H1 (cell line): ENCODE measurements around a stretch of chr12.

- RRBS, result no CpG with 5 or more reads among the region's 43 CpGs
CAGE:
- cytosol, long polyA plus RNA, result no peak
- long polyA plus RNA, result no peak
- nucleus, long polyA plus RNA, result no peak
Observed at GRCh38 chr12:3304377-3305414, 186.3 kb upstream of the PRMT8 start.

GRCh38 chr12:3415885-3416117 lies 75.2 kb upstream of the PRMT8 start:
- RRBS, result 80% methylated on average over 1 of the region's 3 CpGs
CAGE:
- cytosol, long polyA plus RNA, result no peak
- long polyA plus RNA, result no peak
- nucleus, long polyA plus RNA, result no peak

DNA sequence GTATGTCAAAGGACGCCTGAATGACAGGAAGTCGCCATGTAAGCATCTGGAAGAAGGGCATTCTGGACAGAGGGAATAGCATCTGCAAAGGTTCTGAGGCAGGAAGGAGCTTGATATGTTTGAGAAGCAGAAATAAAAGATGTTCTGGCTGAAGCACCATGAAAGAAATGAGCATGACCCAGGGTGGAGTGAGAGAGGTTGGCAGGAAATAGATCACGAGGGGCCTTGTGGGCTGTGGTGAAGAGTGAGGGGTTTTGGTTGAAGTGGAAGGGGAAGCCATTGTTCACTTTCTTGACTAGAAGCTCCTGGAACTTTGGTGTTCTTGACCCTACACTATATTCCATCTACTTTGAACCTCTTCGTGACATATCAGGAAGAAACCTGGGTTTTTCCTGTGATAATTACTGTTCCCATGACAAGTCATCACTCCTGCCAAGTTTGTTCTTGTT lies 99.4 kb upstream of the PARP11 start:
- RRBS, result no CpG with 5 or more reads among the region's 4 CpGs
CAGE:
- cytosol, long polyA plus RNA, result no peak
- long polyA plus RNA, result no peak
- nucleus, long polyA plus RNA, result no peak

DNA sequence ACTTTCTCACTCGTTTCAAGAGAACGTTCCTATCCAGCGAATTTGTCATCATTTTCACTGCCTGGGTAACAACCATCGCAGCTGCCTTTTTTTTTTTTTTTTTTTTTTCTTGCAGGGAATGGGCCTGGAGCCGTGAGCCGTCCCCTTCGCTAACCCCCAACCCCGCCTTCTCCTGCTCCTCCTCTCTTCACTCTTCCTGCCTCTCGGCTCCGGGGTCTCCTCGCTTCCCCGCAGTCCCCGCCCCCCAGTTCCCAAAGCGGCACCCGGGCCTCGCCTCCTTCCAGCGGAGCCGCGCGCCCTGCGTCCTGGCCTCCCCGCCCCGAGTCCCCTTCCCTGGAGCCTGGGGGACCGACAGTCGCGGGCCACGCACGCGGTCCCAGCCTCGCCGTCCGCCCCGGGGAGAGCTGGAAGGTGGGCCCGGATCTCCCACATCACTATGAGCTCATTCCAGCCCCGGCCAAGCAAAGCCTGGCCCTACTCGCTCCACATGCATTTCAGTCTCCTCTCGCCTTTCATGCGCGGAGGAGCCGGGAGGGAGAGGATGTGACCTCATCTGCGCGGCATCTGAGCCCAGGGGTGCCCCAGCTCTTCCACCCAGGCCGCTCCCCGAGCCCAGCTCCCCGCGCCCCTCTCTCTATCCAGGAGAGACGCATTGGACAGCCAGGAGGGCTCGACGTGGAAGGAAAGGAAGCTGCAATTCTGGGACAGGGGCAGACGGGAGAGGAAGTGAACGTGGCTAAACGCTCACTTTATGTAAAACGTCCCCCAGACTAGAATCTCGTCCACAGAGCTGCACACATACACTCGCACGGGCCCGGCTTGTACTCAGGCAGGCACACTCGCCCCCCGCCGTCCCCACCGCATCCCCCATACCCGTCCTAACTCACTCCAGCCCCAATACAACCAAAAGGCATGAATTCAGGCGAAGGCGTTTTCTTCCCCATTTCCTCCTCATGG lies 108.8 kb upstream of the CCND2 start:
- RRBS, result 2% methylated on average over 12 of the region's 64 CpGs
CAGE:
- cytosol, long polyA plus RNA, result no peak
- long polyA plus RNA, result no peak
- nucleus, long polyA plus RNA, result no peak

DNA sequence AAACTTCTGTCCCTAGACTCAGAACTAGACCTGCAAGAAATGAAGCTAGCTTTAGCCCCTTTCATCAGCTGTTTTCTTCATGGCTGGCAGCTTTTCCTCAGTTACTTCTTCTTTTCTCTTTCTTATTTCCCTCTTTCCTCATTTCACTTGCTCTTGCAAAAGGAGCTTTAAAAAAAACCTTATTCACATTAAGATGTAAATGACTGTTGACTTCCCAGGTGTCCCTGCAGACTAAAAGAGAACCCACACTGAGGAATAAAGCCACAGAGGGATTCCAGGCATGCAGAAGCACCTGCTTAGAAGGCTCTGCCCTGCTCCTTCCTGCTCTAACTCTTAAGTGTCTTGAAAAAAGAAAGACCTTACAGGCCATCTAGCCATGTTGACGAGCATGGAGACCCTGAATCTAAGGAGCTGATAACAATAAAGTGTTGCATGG lies 69.7 kb upstream of the CCND2 start:
- RRBS, result no CpG with 5 or more reads among the region's 1 CpG
CAGE:
- cytosol, long polyA plus RNA, result no peak
- long polyA plus RNA, result start-site peak on the minus strand centred at position 95 of the sequence, 50 bp wide, 12 and 22 reads in 2 replicates
- nucleus, long polyA plus RNA, result start-site peak on the minus strand centred at position 117 of the sequence, 64 bp wide, 26 reads; start-site peak on the plus strand centred at position 261 of the sequence, 16 bp wide, 32 reads

DNA sequence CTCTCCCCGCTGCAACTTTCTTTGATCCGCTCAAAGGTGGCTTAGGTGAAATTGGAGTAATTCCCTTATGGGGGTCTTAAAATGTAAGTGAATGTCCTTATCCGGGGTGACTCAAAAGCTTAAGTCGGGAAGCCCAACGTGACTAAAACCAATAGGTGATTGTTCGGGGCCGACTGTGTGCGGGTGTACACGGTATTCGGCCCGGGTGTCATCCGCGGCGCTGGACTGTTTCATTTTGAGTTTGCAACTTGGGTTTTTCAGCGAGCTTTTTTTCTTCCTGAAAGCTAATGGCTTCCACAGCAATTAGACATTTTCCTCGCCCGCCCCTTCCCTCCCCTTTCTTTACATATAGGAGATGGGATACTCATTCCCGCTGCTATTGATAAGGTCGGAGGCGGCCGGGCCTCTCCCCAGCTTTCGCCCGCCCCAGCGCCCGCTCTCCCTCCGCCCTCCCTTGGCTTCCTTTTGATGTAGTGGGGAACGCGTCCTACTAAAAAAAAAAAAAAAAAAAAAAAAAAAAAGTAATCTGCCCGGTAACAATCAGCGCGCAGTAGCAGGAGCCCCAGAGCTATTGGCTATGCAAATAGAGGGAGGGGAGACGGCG lies 1.9 kb upstream of the CCND2 start:
- RRBS, result 1% methylated on average over 7 of the region's 33 CpGs
CAGE:
- cytosol, long polyA plus RNA, result no peak
- long polyA plus RNA, result no peak
- nucleus, long polyA plus RNA, result no peak

DNA sequence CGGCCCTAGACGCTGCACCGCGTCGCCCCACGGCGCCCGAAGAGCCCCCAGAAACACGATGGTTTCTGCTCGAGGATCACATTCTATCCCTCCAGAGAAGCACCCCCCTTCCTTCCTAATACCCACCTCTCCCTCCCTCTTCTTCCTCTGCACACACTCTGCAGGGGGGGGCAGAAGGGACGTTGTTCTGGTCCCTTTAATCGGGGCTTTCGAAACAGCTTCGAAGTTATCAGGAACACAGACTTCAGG lies 653 bp upstream of the CCND2 start:
- RRBS, result no CpG with 5 or more reads among the region's 14 CpGs
CAGE:
- cytosol, long polyA plus RNA, result no peak
- long polyA plus RNA, result no peak
- nucleus, long polyA plus RNA, result no peak

GRCh38 chr12:4278328-4279219 lies 5.0 kb downstream of the CCND2 start:
- RRBS, result no CpG with 5 or more reads among the region's 15 CpGs
CAGE:
- cytosol, long polyA plus RNA, result no peak
- long polyA plus RNA, result no peak
- nucleus, long polyA plus RNA, result no peak

- RRBS, result no CpG with 5 or more reads among the region's 28 CpGs
CAGE:
- cytosol, long polyA plus RNA, result no peak
- long polyA plus RNA, result no peak
- nucleus, long polyA plus RNA, result no peak
Observed at GRCh38 chr12:4293377-4294416, 20.1 kb downstream of the CCND2 start.

DNA sequence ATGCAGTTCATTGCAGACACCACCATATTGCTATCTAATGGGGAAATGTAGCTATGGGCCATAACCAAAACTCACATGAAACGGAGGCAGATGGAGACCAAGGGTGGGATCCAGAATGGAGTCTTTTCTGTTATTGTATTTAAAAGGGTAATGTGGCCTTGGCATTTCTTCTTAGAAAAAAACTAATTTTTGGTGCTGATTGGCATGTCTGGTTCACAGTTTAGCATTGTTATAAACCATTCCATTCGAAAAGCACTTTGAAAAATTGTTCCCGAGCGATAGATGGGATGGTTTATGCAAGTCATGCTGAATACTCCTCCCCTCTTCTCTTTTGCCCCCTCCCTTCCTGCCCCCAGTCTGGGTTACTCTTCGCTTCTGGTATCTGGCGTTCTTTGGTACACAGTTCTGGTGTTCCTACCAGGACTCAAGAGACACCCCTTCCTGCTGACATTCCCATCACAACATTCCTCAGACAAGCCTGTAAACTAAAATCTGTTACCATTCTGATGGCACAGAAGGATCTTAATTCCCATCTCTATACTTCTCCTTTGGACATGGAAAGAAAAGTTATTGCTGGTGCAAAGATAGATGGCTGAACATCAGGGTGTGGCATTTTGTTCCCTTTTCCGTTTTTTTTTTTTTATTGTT lies 20.2 kb upstream of the TIGAR start:
- RRBS, result no CpG with 5 or more reads among the region's 7 CpGs
CAGE:
- cytosol, long polyA plus RNA, result no peak
- long polyA plus RNA, result start-site peak on the plus strand centred at position 101 of the sequence, 122 bp wide, 133 and 180 reads in 2 replicates
- nucleus, long polyA plus RNA, result start-site peak on the plus strand centred at position 73 of the sequence, 67 bp wide, 58 reads

DNA sequence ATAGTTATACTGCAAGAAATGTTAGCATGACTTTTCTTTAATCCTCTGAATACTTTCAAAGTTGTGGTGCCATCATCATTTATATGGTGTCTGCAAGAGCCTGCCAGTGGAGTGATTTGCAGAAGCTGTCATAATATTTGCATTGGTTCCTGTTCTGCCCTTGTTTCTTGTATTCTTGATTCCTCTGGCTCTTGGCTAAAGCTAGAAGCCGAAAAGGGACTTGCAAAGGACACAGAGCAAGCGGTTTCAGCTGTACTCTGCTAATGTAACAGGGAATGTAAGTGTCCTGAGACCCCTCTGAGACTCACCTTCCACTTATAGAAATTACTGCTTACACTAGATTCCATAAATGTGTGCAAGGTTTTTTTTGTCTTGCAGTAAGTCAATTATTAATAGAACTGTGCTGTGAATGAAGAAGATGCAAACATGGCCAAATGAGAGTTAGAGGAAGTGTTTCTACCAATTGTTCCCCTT lies 5.1 kb downstream of the DYRK4 start:
- RRBS, result no CpG with 5 or more reads among the region's 2 CpGs
CAGE:
- cytosol, long polyA plus RNA, result no peak
- long polyA plus RNA, result no peak
- nucleus, long polyA plus RNA, result no peak

DNA sequence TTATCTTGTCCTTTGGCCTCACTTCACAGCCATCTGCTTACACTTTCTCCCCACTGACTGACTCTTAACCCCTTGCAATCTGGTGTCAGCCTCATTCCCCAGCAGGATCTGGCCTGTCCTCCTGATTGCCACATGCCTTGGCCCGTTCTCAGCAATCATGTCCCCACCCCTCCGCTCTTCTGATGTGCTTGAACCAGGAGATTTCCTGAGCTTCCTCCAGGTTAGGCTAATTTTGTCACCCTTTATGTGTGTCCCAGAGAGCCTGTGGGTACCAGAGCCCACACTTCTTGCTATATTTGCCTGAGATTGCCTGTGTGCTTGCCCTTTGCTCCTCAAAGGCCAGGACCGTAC lies 64.6 kb downstream of the KCNA1 start:
- RRBS, result no CpG with 5 or more reads among the region's 3 CpGs
CAGE:
- cytosol, long polyA plus RNA, result no peak
- long polyA plus RNA, result no peak
- nucleus, long polyA plus RNA, result no peak

GRCh38 chr12:5122170-5122743 lies 78.6 kb downstream of the KCNA5 start:
- RRBS, result no CpG with 5 or more reads among the region's 18 CpGs
CAGE:
- cytosol, long polyA plus RNA, result no peak
- long polyA plus RNA, result no peak
- nucleus, long polyA plus RNA, result no peak

DNA sequence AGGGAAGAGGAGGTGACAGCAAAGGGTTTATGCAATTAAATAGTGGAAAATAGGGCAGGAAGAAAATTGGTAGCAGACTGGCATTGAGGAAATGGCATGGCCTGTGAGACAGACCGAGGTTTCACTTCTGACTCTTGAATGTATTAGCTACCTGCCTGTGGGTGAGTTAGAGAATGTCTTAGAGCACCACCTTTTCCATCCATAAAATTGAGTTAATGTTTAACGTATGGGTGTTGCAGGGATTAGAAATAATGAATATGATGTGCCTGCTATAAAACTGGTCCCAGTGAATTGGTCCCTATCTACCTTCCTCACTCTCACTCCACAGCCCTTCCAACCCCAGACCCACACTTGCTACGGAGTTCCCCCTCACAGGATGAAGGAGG lies 116.6 kb downstream of the NTF3 start:
- RRBS, result no CpG with 5 or more reads among the region's 3 CpGs
CAGE:
- cytosol, long polyA plus RNA, result no peak
- long polyA plus RNA, result no peak
- nucleus, long polyA plus RNA, result no peak

GRCh38 chr12:5927007-5927566 lies 18.0 kb downstream of the ANO2 start:
- RRBS, result no CpG with 5 or more reads among the region's 5 CpGs
CAGE:
- cytosol, long polyA plus RNA, result no peak
- long polyA plus RNA, result no peak
- nucleus, long polyA plus RNA, result no peak

GRCh38 chr12:5967874-5968409 lies 22.9 kb upstream of the ANO2 start:
- RRBS, result no CpG with 5 or more reads among the region's 14 CpGs
CAGE:
- cytosol, long polyA plus RNA, result no peak
- long polyA plus RNA, result no peak
- nucleus, long polyA plus RNA, result no peak

- RRBS, result 2% methylated on average over 15 of the region's 49 CpGs
CAGE:
- cytosol, long polyA plus RNA, result no peak
- long polyA plus RNA, result no peak
- nucleus, long polyA plus RNA, result no peak
Observed at GRCh38 chr12:6057354-6058312, 66.8 kb downstream of the VWF start.

DNA sequence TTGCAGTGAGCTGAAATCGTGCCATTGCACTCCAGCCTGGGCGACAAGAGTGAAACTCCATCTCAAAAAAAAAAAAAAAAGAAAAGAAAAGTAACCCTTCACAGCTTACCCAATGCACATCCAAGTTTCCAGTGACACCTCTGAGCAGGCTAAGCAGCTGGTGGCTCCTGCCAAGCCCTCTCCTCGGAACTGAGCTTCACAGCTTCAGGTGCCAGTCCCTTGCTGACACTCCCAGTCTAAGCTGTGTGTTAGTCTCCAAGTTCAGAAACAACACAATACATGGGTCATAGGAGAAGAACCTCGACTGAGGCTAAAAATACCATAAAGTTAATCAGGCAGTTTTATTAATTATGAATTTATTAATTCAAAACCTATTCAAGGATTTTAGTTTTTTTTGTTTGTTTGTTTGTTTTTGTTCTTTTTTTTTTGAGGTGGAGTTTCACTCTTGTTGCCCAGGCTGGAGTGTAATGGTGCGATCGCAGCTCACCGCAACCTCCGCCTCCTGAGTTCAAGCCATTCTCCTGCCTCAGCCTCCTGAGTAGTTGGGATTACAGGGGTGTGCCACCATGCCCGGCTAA lies 8.1 kb downstream of the CD9 start:
- RRBS, result no CpG with 5 or more reads among the region's 9 CpGs
CAGE:
- cytosol, long polyA plus RNA, result no peak
- long polyA plus RNA, result no peak
- nucleus, long polyA plus RNA, result no peak

DNA sequence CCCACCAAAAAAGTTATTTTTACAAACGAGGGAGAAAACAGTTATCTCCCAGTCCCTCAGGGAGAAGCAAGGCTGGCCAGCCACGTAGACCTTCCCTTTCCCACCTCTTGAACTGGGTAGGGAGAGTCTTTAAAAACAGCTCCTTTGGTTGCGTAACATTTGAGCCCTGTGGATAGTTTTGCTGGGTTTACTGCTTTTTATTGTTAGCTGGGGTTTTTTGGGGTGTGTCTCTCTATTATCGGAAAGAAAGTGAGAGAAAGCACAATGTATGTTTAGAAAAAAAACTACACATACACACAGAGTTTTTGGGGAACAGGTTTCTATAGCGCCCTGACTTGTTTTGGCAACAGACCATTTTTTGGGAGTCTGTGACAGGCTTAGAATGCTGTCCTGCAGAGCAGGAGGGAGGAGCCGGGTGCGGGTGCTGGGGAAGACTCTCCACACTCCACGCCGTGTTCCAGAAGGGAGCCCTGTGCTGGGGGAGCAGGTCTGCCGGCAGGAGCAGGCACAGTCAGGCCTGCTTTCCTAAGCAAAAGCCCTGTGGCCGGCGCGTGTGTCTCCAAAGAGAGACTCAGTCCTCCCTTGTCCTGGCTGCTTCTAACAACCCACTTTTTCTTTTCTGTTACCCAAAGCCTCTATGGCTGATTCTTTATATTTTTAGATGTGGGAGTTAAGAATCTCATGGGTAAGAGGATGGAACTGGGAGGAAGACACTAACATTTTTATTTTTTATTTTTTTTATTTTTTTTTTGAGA lies 26.4 kb downstream of the CD9 start:
- RRBS, result 86% methylated on average over 4 of the region's 13 CpGs
CAGE:
- cytosol, long polyA plus RNA, result no peak
- long polyA plus RNA, result no peak
- nucleus, long polyA plus RNA, result no peak

DNA sequence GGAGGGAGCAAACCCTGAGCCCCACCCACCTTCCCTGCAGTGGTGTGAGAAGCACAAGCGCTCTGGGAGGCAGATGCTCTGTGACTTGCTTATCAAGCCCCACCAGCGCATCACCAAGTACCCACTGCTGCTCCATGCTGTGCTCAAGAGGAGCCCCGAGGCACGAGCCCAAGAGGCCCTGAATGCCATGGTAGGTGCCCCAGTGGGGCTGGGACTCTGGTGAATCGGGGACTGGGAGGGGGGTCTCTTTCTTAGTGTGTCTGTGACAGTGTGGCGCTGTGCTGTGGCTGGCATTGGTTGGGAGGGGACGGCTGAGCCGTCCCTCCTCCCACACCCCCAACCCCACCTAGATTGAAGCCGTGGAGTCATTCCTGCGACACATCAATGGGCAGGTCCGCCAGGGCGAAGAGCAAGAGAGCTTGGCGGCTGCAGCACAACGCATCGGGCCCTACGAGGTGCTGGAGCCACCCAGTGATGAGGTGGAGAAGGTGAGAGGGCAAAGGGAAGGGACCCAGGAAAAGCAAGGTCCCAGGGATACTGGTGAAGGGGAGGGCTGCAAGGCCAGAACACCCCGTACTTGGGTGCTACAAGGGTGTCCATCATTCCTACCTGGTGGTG lies 7.1 kb downstream of the PLEKHG6 start:
- RRBS, result no CpG with 5 or more reads among the region's 17 CpGs
CAGE:
- cytosol, long polyA plus RNA, result no peak
- long polyA plus RNA, result no peak
- nucleus, long polyA plus RNA, result no peak